Neural crest cell (in vitro differentiated cells): ENCODE data around the gene ZFP42.

DNA sequence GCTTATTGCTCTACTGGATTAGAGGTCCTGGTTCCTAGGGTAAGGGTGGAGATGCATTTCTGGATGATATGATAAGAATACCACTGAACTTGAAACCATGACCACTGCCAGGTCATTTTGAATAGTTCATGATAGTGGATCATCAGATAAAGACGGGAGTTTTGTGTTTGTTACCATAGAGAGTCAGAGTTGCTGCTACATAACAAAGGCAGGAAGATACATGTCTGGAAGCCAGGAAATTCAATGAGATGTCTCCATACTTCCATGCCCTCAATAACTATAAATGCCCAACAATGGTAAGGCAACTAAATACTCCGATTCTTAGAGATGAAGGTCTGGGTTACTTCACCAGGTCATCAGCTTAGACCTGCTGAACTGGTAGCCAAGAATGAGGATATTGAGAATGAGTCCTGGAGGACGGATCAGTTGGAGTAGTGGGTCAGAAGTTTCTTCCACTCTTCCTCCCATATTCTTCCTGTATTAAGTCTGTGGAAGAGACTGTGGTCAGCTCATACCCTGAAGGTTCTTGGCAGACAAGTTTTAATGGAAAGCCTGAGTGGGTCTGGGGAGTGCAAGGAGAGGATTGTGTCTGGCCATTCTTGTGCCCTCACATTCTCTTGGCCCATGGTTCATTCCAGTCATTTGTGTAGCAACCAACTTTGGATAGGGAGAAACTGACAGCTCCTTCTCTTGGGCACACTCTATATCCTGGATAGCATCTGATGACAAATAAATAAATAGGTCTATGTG, 109.5 kb upstream of the FAT1 start:
- PRO-cap = no peak

GRCh38 chr4:187995282-187995877, at the start of gene ZFP42:
TSS of gene ZFP42 (plus strand) at chr4:187995771.
- PRO-cap = no peak

- PRO-cap = unidirectional peak, plus-strand start at chr4:188661029
These were observed 521.6 kb downstream of the TRIML1 start for GRCh38 chr4:188660571-188661421.

- PRO-cap = no peak
These were observed 281.3 kb upstream of the FRG1 start for GRCh38 chr4:189659337-189659776.

GRCh38 chr4:190019119-190019765, 7.8 kb downstream of the FRG2 start:
- PRO-cap = no peak